Renal cortical epithelial cell (primary cell): ENCODE results near the genes MRTFB, PLA2G10 and RRN3.

DNA sequence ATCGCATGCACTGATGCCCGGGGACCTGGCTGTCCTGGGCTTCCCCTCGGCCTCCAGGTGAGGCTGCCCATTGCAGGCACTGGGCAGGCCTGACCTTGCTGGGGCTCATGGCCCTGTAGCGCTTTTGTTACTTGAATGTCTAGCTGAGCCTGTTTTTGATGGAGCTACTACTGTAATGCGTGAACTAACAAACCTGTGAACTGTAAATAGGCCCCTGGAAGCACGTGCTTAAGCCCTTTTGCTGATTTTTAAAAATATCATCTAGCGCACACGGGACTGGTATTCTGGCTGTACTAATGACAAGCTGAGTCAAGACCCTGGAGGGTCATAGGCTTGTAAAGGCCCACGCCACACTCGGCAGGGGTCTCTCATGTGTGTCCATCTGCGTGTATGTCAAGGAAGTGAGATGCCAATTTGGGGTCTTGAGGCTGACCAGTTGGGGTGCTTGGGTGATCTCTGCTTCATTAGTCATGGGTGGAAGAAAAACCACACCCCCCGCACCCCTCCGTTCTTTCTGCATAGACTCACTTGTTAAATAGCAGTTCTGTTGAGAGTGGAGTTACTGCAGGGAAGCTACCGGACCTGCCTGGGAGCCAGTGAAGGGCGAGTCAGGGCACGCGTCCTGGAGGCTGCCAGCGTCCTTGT is 8.3 kb downstream of the SNN start:
- RRBS = no CpG with 5 or more reads among the region's 18 CpGs

DNA sequence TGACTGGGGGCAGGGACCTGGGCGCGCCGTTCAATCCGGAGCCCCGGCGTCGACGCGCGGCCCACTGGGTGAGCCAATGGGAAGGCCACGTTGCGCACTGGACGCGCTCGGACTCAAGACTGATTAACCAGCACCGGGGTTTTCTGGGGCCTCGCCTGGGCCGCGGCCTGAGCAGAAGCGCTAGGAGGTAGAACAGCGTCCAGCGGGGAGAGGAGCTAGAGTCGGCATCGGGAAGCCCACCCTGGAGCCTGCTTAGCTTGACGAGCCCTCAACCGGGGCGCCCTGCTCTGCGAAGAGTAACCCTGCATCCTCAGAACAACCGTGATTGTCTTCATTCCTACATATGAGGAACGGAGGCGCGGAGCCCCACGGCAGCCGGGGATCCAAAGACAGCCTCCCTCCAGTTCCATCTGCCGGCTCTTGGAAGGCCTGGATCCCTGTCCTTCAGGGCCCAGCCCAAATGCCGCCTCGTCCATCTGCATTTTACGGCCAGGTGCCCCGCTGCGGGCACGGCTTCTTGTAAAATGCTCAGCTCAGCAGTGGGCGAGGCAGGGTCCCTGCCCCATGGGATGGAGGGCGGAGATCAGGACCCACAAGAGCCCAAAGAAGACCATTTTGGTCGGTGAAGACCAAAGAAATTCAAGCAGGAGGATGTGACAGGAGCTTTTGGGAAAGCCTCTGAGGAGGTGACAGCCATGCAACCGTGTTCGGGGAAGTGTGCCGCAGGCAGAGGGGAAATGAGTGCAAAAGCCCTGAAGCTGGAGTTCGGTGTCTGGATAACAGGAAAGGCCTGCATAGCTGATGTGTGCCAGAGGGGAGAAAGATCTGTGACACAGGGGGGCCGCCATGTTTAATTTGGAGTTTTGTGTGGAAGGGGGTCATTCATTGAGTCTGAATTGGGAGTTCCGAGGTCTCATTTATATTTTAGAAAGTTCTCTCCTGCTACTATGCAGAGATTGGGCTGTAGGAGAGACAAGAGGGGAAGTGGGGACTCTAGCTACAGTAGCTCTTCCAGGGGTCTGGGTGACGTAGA is 632 bp upstream of the ZC3H7A start:
- RRBS = 1% methylated on average over 22 of the region's 51 CpGs

DNA sequence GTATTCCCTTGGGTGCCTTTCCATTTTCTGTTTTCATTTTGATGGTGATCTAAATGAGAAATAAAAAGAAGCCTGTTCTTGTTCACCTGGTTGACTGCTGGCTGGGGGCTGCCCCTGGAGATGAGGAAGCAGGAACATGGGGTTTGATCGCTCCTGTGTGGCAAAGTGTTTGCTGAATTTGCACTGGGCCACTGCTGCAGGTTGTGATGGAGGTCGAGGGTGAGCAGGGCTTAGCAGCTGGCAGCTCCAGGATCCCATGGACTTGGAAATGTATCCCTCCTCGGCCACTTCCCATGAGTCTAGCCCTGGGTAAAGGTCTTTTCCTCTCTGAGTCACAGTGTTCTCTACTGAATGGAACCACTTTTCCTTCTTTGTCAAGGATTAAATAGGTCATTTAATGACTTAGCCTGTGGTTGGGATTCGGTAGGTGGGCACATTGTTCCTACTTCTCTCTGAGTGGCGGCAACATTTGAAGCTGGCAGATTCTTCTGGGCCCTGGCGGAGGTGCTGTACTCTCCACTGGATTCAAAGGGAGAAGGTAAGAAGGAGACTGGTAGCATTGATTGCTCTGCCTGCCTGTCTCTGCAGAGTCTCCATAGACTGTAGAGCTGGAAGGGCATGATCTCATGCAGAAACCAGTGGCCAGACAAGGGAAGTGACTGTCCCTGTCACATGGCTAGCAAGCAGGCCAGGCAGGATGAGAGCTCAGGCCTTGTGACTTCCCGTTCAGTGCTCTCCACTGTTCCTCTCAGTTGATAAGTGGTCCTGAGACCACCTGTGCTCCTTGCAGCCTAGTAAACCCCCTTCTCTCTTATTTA is 17.9 kb downstream of the SNX29 start:
- RRBS = no CpG with 5 or more reads among the region's 7 CpGs

DNA sequence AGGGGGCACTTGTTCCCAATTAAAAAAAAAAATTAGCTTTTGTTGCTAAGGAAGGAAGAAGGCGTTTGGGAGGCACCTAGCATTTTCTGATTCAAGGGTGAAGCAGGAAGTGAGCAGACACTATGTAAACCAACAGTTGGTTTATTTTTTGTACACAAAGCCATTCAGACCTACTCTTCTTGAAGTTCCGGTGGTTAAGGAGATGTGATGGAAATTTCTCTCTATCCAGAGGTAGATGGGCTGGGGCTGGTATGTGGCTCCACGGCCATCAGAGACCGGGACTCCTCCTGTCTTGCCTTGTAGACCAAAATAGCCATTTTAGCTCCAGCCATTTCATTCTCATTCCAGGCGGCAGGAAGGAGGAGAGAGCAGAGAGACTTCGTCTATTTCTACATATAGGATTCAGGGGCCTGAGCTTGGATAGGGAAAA is 103.0 kb downstream of the SNX29 start:
- RRBS = 95% methylated on average over 3 of the region's 6 CpGs

GRCh38 chr16:12097250-12098174 is 121.0 kb downstream of the SNX29 start:
- RRBS = no CpG with 5 or more reads among the region's 20 CpGs

- RRBS = no CpG with 5 or more reads among the region's 15 CpGs
Observed at GRCh38 chr16:12170255-12170852, 193.8 kb downstream of the SNX29 start.

GRCh38 chr16:12646696-12647145 is 157.0 kb downstream of the CPPED1 start:
- RRBS = no CpG with 5 or more reads among the region's 9 CpGs

DNA sequence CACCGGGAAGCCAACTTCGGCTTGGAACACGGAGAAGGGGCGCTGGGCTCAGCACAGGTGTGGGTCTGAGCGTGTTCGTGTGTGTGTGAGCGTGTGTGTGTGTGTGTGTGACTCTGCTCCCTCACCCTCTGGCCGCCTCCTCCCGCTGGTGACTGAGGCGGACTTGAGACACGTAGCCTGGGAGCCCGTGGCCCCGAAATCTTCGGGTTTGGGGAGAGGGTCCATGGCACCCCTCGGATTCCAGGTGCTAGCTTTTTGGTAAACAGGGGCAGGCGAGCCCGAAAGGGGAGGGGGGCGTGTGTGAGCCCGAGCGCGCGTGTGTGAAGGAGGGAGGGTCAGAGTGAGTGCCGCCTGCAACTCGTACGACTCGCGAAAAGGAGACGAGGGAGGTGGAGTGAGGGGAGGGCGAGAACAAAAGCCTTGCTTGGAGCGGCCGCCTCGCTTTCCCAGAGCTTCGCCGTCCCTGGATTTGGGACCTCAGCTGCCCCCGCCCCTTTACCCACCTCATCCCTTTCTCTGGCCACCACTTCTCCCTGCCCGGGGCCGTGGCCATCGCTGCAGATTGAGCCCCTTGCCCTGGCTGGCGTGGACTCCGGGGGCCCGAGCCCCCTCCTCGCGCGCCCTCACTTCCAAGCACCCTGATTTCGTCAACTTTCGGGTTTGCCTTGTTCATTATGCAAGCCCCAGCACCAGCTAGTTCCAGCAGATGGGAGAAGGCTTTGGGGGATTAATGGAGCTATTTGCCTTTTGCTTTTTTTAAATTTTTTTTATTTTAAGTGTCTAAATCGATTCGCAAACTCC is 1.6 kb downstream of the SHISA9 start:
- RRBS = 2% methylated on average over 5 of the region's 48 CpGs

DNA sequence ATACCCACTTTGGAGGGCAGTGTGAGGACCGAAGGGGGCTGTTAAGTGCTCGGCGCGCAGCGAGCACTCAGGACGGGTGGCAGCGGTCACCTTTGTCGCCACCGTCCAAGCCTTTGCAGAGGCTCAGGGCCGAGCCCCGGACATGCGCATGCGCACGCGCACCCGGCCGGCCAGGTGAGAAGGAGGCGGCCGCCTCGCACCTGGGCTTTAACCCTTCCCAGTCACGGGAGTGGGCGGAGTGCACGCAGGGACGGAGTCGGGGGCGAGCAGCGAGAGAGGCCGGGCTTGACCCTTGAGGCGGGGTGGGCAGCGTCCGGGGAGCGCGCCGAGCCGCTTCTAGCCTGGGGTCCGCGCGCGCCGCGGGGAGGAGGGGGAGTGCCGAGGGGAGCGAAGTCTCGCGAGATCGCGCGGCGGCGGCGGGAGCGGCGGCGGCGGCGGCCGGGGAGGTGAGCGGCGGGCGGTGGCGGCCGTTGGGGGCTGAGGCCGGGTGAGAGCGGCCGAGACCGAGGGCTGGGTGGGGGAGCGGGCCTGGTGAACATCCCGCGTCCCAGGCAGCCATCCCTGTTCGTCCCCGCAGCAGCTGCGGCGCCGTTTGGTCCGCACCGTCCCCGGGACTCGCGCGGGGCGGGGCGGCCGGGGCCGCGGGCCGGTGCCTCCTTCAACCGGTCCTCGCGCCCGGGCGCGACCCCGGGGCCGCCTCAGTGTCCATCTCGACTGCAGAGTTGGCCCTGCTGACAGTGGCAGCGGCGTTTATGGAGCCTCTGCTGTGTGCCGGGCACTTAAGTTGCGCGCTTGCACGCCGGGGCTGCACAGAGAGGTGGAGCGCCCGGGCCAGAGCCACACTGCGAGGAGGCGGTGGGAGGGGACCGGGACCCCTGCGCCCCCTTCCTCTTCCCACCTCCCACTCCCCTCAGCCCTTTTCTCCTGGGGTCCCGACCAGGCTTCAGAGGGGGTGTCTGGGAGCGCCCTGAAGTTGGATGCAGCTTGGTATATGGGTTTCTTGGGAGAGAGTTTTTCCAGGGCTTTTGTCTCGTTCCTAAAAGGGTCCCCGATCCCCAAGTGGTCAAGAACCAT is at the start of gene MRTFB:
TSS of gene MRTFB (plus strand) at position 400 of the 1,074 bp plus-strand sequence.
- RRBS = 2% methylated on average over 17 of the region's 112 CpGs

DNA sequence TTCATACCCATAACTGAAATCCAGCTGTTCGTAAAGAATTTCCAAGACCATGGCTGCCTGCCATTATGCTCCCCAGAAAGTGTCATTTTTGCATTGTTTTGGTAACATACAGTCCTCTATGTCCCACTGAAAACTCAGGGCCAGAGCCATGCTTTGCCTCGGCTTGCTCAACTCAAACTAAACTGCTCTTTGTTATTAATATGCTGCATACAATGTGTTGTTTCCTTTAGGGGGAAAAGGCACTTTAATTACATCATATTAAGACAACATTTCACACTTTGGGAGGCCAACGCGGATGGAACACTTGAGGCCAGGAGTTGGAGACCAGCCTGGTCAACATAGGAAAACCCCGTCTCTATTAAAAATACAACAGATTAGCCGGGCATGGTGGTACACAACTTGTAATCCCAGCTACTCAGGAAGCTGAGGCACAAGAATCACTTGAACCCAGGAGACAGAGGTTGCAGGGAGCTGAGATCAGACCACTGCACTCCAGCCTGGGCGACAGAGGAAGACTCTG is 132.2 kb downstream of the MRTFB start:
- RRBS = no CpG with 5 or more reads among the region's 7 CpGs

DNA sequence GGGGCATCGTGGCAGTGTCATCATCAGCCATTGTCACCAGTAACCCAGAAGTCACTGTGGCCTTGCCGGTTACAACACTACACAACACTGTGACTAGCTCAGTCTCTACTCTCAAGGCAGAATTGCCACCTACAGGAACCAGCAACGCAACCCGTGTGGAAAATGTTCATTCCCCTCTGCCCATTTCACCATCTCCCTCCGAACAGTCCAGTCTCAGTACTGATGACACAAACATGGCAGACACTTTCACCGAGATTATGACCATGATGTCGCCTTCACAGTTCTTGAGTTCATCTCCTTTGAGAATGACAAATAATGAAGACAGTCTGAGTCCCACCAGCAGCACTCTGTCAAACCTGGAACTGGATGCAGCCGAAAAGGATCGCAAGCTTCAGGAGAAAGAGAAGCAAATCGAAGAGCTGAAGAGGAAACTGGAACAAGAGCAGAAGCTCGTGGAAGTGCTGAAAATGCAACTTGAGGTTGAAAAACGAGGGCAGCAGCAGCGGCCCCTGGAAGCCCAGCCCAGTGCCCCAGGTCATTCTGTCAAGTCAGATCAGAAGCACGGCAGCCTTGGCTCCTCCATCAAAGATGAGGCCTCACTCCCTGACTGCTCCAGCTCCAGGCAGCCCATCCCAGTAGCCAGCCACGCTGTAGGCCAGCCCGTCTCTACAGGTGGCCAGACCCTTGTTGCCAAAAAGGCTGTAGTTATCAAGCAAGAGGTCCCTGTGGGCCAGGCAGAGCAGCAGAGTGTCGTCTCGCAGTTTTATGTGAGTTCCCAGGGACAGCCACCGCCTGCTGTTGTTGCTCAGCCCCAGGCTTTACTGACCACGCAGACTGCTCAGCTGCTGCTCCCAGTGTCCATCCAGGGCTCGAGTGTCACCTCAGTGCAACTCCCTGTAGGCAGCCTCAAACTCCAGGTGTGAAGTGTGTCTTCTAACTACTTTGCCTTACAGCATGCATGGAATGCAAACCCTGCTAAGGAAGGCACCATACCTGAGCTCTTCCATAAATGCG is 175.8 kb downstream of the MRTFB start:
- RRBS = no CpG with 5 or more reads among the region's 22 CpGs

- RRBS = 34% methylated on average over 7 of the region's 38 CpGs
Observed at GRCh38 chr16:14303463-14304408, 232.6 kb downstream of the MRTFB start.

GRCh38 chr16:14527693-14528255 is 102.3 kb downstream of the PARN start:
- RRBS = no CpG with 5 or more reads among the region's 3 CpGs

GRCh38 chr16:14564247-14564729 is 65.8 kb downstream of the PARN start:
- RRBS = no CpG with 5 or more reads among the region's 9 CpGs

DNA sequence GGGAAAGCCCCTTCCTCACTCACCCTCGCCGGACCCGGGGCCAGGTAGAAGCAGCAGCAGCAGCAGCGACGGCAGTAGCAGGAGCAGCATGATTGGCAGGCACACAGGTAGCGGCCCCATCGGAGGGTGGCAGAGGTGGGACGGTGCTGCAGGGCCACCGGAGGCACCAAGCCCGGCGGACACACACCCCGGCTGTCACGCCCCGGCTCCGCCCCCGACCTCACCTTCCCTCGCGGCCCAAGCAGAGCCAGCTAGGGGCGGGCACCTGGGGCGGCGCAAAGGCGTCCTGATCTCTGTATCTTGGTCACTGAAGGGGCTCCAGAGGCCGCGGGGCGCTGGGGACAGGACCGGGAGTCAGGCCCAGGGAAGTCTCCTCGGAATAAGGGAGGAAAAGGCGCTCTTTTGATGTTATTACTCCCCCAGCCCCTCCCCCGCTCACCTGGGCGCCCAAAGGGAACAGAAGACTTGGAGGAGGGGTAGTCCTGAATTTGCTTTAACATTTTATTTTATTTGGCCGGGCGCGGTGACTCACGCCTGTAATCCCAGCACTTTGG is at the start of gene PLA2G10:
TSS of gene PLA2G10 (minus strand) at position 199 of the 554 bp plus-strand sequence.
- RRBS = no CpG with 5 or more reads among the region's 34 CpGs

- RRBS = no CpG with 5 or more reads among the region's 36 CpGs
Observed at GRCh38 chr16:14917972-14918877, 19.0 kb upstream of the NPIPA1 start.

GRCh38 chr16:15016211-15016669 is 39.6 kb downstream of the NTAN1 start:
- RRBS = no CpG with 5 or more reads among the region's 7 CpGs

DNA sequence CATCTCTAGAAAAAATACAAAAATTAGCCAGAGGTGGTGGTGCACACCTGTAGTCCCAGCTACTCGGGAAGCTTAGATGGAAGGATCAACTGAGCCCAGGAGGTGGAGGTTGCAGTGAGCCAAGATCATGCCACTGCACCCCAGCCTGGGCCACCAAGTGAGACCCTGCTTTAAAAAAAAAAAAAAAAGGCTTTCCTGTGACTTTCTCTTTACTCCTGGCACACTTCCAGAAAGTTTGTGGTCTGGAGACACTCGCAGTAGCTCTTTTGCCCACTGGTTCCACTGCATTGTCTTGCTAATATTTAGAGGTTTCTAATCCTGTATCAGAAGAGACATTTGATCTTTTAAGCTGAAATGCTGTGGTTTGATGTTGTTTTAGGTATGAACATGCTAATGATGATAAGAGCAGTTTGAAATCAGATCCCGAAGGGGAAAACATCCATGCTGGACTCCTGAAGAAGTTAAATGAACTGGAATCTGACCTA is 23.4 kb downstream of the NTAN1 start:
- RRBS = no CpG with 5 or more reads among the region's 3 CpGs

DNA sequence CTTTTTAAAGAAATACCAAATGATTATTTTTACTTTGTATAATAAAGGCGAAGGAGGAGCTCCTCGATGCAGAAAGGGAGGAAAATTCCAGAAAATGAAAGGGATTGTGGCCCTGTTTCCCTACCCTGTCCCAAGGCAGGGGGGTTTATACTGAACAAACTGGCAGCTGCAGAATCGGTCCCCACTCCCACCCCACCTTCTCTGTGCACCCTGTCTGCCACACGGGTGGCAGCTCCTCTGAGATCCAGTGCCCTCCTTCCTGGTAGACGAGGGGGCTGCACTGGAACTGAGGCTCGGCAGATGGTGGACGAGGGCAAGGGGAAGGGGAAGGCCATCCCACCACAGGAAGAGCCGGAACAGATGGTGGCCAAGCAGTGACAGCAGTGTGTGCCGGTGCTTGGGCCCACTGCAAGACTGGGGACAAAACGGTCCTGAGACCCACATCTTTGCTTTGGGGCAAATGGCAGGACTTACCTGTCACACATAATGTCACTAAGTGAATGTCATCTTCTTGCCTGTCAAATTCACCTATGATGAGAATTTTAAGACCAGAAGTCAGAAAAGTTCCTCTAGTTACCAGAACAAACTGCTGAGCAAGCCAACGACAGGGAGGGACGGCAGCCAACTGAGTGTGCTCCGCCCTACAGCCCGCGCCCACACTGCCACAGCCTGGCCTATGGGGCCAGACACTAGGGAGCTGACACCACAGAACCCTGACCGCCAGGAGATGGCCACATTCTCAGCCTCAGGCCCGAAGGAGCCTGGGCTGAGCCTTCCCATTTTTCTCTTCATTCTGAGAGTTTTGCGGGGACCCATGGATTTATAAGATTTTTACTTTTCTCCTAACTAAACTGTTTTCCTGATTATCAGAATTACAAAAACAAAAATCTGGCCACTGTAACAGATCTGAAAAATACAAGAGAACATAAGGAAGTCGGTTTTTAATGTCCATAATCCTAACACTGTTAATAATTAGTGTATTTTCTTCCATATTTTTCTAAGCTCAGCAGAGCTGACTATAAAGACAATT is 14.4 kb downstream of the NTAN1 start:
- RRBS = no CpG with 5 or more reads among the region's 19 CpGs

GRCh38 chr16:15093744-15094670 is at the start of gene RRN3:
TSS of gene RRN3 (minus strand) at chr16:15094272.
- RRBS = 2% methylated on average over 3 of the region's 57 CpGs